H9 (cell line): ENCODE results near the genes GNL1 and VARS2.

GRCh38 chr6:30200494-30201414, 12.5 kb downstream of the TRIM26 start:
- PRO-cap, result no peak

GRCh38 chr6:30285910-30286544, 40.7 kb upstream of the TRIM39 start:
- PRO-cap, result no peak

DNA sequence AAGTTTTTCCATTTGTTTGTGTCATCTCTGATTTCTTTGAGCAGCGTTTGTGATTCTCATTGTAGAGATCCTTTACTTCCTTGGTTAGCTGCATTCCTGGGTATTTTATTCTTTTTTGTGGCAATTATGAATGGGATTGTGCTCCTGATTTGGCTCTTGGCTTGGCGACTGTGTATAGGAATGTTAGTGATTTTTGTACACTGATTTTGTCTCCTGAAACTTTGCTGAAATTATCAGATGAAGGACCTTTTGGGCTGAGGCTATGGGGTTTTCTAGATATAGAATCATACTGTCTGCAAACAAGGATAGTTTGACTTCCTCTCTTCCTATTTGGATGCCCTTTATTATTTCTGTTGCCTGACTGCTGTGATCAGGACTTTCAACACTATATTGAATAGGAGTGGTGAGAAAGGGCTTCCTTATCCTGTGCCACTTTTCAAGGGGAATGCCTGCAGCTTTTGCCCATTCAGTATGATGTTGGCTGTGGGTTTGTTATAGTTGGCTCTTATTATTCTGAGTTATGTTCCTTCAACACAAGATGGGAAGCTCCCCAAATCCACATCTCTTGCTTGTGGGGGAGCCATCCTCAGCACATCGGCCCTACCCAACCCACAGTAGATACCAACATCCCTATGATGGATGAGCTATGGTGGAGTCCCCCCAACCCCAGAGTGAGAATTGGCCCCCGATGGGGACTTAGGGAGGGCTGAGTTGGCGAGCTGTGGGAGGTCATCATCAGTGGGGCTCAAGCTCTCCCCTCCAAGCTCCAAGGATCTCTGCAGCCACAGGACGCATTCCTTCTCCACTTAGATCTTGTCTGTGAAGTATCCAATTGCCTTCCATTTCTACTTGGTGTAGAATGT, 38.4 kb upstream of the TRIM39 start:
- PRO-cap, result no peak

- PRO-cap, result no peak
These were observed 2.5 kb upstream of the RPP21 start for GRCh38 chr6:30342274-30343011.

GRCh38 chr6:30521070-30521658, 31.9 kb downstream of the HLA-E start:
- PRO-cap, result no peak

GRCh38 chr6:30555774-30556680, at the start of gene GNL1:
Gene GNL1 (minus strand): TSS chr6:30556489.
- PRO-cap, result bidirectional peak, plus-strand start at chr6:30555879, minus-strand start at chr6:30555684; bidirectional peak, plus-strand start at chr6:30556704, minus-strand start at chr6:30556256

DNA sequence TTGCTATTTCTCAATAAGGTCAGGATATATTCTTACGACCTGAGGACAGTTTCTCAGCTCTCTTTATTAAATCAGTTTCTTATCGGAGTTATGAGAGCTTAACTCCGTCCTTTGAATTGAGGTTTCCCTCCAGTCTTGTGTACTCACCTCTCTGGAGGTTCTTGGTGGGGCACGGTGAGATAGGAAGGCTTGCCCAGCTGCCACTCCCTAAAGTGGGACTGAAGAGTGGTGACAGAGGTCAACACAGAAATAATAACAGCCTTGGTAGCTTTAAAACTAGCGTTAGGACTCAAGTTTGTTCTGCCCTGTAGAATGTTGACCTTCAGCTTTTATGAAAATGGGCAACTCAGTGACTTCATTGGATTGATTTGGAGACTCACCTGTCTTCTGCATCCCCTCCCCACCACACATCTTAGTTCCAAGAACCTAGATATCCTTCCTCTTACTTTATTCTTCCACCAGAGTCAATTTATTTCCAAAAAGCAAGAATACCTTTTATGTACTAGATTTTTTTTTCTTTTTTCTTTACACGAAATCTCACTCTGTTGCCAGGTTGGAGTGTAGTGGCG, 855 bp downstream of the MRPS18B start:
- PRO-cap, result no peak

DNA sequence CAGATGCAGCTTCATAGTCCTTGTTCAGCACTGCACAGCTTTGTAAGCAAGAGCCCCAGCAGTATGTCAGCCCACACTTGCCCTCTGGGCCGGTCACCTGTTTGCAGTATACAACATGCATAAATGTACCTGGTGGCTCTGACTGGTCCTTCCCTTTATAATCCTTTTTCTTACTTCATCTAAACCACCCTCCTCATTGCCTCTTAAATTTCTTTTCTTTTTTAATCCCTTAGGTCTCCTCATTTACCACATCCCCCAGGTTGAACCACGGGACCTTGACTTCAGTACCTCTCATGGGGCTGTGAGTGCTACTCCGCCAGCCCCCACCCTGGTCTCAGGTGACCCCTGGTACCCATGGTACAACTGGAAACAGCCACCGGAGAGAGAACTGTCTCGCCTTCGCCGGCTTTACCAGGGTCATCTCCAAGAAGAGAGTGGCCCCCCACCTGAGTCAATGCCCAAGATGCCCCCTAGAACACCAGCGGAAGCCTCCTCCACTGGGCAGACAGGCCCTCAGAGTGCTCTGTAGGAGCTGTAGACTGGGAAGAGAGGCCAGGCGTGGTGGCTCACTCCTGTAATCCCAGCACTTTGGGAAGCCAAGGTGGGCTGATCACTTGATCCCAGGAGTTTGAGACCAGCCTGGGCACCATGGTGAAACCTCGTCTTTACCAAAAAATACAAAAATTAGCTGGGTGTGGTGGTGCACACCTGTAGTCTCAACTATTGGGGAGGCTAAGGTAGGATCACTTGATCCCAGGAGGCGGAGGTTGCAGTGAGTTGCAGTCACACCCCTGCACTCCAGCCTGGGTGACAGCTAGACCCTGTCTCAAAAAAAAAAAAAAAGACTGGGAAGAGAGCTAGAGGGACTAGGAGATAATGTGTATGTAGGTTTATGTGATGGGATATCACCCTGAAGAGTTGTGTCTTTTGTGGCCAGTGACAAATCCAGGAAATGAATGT, 1.1 kb upstream of the ATAT1 start:
- PRO-cap, result no peak

DNA sequence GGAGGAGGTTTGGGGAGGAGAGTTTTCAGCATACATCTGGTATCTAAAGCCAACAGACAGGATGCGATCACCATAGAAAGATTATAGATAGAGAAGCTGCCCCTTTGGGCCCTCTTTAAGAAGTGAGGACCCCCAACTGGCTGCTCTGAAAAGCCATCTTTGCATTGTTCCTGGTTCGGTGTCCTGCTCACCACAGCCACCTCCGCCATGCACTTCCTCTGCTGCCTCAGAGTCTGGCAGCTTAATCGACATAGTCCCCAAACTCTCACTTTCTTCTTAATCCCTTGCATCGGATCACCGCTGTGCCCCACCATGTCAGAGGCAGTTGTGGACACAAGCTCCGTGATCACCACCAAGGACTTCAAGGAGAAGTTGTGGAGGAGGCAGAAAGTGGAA, 6.6 kb downstream of the ATAT1 start:
- PRO-cap, result no peak

- PRO-cap, result no peak
These were observed 12.0 kb downstream of the C6orf136 start for GRCh38 chr6:30658959-30659346.

DNA sequence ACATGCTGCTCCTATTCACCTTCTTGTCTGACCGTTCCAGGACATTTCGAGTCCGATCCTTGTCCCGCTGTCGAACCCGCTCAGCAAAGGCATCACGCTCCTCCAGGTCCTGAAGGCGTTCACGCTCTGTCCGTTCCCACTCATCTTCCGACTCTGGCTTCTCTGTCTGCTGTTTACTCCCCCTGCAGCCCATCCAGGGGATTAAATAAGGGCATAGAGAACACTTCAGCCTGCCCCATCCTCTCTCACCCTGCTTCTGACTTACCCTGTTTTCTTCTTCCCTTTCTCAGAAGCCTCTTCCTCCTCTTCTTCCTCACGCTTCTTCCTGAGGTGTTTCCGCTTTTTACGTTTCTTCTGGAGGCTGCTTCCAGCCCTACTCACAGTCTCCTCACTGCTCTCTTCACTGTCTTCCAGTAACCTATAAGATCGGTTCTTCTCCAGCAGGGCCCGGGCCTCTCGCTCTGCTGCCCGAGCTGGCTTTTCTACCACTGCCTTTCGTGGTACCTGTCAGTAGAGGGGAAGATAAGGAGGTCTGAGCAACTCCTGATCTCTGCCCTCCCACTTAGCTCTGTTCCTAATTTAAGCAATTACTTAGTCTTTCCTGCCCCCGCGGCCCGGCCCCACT, 1.9 kb downstream of the DHX16 start:
- PRO-cap, result no peak

GRCh38 chr6:30740376-30740638, 2.2 kb downstream of the FLOT1 start:
- PRO-cap, result no peak

- PRO-cap, result bidirectional peak, plus-strand start at chr6:30914085, minus-strand start at chr6:30913957; bidirectional peak, plus-strand start at chr6:30914253, minus-strand start at chr6:30914137
These were observed at the start of gene VARS2 for GRCh38 chr6:30913561-30914432. Gene VARS2 (plus strand): TSS chr6:30914238.

DNA sequence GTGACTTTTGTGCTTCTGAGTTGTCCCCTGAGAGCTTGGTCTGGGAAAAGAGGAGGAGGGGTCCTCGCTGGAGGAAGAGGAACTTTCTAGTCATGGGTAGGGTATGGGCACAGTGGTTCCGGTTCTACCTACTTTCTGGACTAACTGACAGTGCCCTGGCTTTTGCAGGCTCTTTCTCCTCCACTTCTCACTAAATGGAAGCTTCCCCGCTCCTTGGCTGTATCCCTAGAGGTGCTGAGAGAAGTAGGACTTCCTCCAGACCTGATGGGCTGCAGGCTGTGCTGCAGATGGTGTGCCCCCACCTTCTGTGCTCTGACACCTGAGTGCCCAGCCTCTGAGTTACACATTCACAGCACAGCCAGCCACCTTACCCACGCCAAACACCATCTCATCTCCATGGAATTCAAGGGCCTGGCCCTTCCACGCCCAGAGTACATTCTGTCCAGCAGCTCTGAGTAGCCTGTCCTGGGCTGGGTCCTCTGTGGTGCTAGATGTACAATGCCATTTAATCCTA, 5.4 kb downstream of the SFTA2 start:
- PRO-cap, result no peak

DNA sequence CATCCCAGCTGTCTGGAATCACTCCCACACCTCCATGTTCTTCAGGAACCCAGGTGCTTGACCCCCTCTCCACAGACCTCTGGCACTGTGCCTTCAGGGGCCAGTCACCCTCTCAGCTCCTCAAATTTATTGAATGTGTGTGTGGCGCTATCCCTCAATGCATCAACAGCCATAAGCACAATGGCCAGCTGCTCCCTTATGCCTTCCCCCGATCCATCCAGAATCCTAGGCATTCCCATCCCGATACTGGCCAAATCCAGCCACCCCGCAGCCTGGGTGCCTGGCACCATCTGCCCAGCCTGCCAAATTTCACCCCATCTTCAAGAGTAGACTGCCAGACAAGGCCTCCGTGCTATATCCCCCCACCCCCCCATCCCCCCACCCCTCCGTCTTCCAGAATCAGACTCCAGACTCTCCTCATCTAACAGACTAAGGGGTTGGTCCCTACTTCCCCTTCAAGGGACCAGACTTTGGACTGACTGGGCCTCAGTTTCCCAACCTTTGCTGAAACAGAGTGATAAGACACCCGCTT, 818 bp upstream of the POU5F1 start:
- PRO-cap, result bidirectional peak, plus-strand start at position 232 of the sequence, minus-strand start at position 137 of the sequence

DNA sequence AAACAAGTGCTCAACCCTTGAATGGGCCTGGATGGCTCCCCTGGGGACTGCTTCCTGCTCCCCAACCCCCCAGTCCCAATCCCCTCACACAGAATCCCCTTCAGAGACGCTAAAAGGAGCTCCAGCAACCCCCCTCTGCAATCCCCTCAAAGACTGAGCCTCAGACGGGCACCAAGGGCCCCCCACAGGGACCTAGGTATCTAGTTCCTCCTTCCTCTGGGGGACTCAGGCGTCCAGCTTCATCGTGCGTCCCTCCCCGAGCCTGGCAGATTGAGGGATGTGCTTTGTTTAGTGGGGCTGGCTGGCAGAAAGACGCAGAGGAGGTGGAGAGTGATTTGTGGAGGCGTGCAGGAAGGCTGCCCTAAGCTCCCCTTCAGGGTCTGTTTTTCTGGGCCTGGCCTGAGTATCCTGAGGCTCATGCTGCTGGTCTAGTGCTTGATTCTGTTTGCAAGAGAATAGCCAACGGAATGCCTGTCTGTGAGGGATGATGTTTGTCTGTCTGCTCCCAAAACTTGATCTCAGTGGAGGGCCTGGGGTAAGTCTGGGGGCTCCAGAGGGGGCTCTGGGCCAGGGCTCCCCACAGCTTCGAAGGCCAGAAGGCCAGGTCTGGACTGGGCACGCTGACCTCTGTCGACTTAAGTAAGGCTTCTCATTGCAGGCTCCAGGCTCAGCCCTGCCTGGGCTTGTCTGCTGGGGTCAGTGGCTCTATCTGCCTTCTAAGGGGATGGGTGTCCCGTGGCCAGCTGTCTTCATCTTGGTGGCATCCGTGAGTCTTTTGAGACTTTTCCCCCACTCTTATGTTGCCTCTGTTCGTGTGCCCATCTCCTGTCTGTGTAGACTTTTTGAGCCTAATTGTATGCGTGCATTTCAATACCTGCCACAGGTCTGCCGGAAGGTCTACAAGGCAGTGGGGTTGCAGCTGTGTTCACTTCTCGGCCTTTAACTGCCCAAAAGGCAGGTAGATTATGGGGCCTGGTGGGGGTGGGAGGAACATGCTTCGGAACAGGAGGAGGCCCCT, 1.9 kb upstream of the POU5F1 start:
- PRO-cap, result bidirectional peak, plus-strand start at position 87 of the sequence, minus-strand start outside the sequence; bidirectional peak, plus-strand start at position 140 of the sequence, minus-strand start at position 248 of the sequence; bidirectional peak, plus-strand start at position 515 of the sequence, minus-strand start at position 395 of the sequence; bidirectional peak, plus-strand start outside the sequence, minus-strand start at position 967 of the sequence

DNA sequence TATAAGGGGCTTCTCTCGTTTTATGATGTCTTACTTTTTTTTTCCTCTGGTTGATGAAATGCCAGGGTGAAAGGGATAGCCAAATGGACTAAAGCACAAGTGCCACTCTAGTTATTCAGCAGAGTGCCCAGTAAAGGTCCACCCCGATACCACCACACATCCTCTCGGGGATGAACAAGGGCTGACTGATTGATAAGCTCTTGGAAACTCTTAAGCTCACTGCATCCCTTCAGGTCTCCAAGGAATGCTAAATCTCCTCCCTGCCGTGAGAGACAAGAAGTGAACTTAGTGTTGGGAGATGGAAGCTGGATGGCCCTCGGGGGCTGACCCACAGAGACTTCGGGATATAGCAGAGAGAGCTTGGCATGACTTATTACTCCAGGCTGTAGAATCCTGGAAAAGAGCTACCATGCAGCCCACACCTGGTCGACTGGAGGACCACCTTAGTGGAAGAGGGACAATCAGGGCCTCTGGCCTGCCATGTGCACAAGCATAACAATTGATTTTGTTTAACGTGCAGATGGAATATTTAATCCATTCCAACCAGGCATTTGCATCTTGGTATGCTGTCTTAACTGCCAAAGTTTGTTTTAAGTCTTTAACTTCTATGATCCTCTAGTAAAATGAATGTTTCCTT, 13.5 kb upstream of the POU5F1 start:
- PRO-cap, result no peak

GRCh38 chr6:31350991-31351640, 5.9 kb downstream of the HLA-B start:
- PRO-cap, result no peak

DNA sequence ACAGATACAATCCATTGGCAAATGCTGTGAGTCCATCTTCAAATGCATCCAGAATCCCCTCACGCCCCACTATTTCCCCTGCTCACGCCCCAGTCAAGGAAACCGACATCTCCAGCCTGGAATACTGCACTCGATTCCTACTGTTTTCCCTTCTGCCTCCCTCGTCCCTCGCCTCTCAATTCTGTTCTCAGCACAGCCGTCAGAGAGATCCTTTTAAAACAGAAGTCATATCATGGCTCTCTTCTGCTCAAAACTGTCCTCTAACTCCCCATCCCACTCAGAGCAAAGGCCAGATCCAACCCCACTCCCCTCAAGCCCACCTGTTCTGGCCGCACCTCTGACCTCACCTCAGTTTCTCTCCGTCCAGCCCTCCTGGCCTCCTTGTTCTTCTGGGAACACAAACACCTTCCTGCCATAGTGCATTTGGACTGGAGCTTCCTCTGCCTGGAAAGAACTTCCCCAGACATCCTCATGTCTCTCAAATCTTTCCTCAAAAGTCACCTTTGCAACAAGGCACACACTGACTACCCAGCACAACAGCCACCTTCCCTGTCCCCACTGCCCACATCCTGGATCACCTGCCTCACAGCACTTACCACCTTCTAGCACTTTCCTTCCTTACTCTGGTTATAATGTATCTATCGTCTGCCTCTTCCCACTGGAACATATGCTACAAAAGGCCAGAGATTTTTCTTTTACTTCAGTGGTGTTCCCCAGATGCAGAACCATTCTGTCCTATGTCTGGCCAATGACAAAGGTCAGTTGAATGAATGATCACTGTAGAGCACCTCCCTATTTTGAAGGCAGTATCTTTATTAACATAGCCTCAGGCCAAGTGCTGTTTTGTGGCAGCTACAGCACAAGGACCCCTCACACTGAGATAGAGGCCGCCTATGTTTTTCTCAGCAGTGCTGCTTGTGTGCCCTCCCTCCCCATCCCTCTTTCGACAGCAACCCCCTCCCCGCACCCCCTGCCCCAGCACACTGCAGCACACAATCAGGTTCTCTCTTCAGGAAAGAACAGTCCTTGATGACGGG, 4.3 kb downstream of the HLA-B start:
- PRO-cap, result no peak

DNA sequence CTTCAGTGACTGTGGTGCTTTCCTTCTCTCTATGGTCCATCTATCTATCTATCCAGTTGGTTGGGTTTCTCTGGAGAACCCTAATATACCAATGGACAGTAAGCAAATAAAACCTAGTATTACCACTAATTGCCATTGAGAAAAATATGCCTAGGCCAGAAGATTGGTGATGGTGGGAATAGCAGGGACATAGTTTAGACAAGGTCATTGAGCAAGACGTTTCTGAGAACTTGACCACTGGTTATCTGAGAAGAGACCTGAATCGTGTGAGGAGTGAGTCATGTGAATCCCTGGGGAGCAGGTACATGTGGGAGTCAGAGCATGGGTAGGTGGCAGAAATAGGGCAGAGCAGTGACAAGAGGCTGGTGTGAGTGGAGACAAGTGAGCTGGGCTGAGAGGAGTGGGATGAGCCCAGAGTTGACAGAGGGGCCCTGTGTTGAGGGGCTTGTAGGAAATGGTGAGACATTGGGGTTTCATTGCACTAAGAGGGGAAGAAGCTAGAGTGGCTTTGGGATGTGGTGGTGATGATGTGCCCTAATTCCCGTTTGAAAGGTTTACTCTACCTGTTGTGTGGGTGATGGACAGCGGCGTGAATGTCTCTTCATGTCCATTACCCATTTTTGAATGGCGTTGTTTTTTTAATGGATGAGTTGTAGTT, 16.5 kb downstream of the MICA start:
- PRO-cap, result no peak